SK-N-DZ (cell line): ENCODE data around the genes EDN1, TBC1D7 and GFOD1.

RAMPAGE:
- cytosol, long total RNA, result no peak
- nucleus, long total RNA, result no peak
Measured at GRCh38 chr6:11785613-11786338, 7.2 kb upstream of the ADTRP start.

DNA sequence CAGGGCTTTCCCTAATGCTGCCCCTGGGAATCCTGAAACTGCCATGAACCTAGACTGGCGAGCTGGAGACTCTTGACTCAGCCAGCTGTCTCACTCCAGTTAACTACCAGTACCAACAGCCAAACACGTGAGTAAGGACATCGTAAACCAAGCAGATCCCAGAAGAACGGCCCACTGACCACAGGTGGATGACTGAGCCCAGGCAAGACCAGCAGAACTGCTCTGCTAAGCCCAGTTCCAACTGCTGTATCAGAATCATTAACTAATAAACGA is 72.9 kb upstream of the ADTRP start:
RAMPAGE:
- cytosol, long total RNA, result no peak
- nucleus, long total RNA, result no peak

RAMPAGE:
- cytosol, long total RNA, result no peak
- nucleus, long total RNA, result no peak
Measured at GRCh38 chr6:11920782-11921081, 91.4 kb upstream of the HIVEP1 start.

DNA sequence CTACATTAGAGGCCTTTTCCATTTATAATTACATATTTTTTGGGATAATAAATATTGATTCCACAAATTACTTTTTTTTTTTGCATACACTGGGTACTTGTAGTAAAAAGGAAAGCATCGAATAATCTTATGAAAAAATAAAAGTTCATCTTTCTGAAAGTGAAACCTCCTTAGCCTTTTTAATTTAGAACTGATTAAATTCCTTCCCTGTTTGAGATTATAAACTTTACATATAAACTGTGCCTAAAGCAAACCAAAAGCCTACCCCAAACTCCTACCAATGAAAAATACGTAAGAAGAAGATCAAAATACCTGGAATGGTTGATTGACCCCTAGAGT is 75.0 kb upstream of the HIVEP1 start:
RAMPAGE:
- cytosol, long total RNA, result no peak
- nucleus, long total RNA, result no peak

DNA sequence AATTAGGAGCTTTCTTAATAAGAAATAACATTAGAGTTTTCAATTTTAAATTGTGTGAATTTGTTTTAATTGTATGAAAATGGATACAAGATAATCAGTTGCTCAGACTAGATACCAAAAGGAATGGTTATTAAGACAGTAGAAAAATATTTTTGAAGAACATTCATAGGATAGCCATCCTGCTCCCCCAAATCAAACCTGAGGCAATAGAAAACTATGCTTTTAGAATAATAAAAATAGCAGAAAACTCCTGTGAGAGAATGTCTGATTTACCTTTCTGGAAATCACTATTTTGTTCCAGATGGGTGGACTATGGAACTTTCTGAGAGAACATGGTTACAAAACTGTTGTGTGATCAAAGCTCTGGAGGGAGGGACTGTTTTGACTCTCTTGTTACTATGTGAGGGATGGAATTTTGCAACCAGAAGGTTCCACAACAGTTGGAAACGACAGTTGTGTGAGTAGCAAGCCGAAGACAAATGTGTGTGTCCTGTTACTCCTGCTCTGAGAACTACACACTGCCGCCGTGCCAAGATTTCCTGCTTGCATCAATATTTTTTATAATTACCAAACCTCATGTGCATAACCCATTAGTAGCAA is 11.1 kb upstream of the HIVEP1 start:
RAMPAGE:
- cytosol, long total RNA, result no peak
- nucleus, long total RNA, result no peak

DNA sequence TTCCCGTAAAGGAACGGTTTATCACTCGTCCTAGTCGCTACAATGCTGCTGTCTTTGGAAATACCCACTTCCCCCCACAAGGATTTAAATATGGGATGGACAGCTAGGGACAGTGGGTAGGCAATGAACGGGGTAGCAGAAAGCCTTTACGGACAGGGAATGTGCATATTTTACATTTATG is 1.1 kb downstream of the HIVEP1 start:
RAMPAGE:
- cytosol, long total RNA, result no peak
- nucleus, long total RNA, result no peak

DNA sequence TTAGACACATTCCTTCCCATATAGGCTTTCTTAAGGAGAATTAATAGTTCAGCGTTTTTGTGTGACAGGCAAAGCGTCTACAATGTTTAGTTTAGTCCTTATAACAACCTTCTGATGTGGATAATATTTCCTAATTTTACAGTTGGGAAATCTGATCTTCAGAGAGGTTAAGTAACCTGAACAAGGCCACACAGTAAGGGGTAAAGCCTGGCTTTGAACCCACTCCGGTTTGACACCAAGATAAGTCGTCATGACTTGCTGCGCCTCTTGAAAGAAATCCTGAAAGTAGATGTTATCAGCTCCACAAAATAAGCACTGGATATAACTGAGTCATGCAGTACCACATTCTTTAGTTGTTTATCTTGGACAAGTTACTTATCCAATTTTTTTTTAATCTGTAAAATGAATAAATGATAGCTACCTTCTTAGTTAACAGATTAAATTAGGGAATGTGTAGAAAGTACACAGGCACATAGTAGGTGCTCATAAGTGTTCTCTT is 1.9 kb downstream of the HIVEP1 start:
RAMPAGE:
- cytosol, long total RNA, result no peak
- nucleus, long total RNA, result no peak

DNA sequence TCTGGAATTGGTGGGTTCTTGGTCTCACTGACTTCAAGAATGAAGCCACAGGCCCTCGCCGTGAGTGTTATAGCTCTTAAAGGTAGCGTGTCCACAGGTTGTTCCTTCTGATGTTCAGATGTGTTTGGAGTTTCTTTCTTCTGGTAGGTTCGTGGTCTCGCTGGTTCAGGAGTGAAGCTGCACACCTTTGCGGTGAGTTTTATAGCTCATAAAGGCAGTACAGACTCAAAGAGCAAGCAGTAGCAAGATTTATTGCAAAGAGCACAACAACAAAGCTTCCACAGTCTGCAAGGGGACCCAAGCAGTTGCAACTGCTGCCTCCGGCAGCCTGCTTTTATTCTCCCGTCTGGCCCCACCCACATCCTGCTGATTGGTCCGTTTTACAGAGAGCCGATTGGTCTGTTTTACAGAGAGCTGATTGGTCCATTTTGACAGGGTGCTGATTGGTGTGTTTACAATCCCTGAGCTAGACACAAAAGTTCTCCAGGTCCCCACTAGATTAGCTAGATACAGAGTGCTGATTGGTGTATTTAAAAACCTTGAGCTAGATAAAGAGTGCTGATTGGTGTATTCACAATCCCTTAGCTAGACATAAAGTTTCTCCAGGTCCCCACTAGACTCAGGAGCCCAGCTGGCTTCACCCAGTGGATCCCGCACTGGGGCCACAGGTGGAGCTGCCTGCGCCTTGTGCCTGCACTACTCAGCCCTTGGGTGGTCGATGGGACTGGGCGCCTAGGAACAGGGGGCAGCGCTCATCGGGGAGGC is 5.3 kb downstream of the HIVEP1 start:
RAMPAGE:
- cytosol, long total RNA, result no peak
- nucleus, long total RNA, result no peak

DNA sequence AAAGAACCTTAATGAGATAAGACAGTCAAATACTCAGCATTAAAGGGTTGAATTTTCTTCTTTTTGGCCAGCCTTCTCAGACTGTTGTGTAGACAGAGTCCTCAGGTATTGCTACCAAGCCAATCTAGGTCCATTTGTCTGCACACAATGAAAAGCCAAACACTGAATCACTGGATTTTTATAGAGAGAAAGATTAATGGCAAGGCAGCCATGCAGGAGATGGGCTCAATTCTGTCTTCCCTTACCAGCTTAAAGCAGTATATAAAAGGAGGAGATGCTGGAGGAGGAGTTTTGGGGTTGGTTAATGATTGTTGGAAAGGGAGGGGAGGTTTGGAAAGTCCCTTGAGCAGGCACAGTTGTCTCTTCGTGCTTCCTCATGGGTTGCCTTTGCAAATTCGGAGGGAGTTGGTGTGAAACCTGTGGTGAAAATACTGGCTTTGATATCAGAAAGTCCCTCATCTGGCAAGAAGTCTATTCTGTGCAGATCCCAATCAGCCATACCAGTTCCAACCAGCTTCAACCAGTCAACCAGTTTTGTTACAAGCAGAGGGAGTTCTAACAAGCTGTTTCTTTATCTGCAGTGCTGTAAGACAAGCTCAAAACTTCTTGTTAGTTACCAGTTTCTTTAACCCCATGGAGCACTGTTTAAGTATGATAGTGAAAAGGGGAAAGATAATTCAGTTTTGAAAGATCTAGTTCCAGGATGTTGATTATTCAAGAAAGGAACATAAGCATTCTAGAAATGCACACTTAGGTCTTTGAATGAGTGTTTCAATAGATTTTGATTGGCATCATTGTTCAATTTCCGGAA is 107.0 kb downstream of the HIVEP1 start:
RAMPAGE:
- cytosol, long total RNA, result no peak
- nucleus, long total RNA, result no peak

DNA sequence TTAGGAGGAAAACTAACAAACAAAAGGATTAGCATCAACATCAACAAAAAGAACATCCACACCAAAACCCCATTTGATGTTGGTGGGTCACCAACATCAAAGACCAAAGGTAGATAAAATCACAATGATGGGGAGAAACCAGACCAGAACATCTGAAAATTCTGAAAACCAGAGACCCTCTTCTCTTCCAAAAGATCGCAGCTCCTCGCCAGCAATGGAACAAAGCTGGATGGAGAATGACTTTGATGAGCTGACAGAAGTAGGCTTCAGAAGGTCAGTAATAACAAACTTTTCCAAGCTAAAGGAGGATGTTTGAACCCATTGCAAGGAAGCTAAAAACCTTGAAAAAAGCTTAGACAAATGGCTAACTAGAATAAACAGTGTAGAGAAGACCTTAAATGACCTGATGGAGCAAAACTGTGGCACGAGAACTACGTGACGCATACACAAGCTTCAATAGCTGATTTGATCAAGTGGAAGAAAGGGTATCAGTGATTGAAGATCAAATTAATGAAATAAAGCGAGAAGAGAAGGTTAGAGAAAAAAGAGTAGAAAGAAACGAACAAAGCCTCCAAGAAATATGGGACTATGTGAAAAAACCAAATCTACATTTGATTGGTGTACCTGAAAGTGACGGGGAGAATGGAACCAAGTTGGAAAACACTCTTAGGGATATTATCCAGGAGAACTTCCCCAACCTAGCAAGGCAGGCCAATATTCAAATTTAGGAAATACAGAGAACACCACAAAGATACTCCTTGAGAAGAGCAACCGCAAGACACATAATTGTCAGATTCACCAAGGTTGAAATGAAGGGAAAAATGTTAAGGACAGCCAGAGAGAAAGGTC is 128.4 kb downstream of the HIVEP1 start:
RAMPAGE:
- cytosol, long total RNA, result no peak
- nucleus, long total RNA, result no peak

DNA sequence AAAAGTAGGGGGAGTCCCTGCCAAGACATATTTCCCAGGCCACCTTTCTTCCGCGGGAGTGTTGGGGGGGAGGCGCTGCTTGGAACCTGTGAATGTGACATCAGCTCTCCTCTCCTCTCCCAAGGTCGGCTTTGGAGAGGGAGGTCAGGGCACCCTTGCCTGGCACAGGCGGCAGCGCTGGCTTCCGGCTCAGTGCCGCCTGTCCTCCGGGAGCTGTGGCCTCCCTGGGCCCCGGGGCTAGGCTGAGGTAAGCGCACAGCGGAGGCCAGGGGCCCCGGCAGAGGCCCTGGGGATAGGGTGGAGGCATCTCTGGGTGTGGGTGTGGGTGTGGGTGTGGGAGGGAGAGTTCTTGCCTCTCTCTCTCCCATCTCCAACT is 1.9 kb upstream of the EDN1 start:
RAMPAGE:
- cytosol, long total RNA, result no peak
- nucleus, long total RNA, result no peak

DNA sequence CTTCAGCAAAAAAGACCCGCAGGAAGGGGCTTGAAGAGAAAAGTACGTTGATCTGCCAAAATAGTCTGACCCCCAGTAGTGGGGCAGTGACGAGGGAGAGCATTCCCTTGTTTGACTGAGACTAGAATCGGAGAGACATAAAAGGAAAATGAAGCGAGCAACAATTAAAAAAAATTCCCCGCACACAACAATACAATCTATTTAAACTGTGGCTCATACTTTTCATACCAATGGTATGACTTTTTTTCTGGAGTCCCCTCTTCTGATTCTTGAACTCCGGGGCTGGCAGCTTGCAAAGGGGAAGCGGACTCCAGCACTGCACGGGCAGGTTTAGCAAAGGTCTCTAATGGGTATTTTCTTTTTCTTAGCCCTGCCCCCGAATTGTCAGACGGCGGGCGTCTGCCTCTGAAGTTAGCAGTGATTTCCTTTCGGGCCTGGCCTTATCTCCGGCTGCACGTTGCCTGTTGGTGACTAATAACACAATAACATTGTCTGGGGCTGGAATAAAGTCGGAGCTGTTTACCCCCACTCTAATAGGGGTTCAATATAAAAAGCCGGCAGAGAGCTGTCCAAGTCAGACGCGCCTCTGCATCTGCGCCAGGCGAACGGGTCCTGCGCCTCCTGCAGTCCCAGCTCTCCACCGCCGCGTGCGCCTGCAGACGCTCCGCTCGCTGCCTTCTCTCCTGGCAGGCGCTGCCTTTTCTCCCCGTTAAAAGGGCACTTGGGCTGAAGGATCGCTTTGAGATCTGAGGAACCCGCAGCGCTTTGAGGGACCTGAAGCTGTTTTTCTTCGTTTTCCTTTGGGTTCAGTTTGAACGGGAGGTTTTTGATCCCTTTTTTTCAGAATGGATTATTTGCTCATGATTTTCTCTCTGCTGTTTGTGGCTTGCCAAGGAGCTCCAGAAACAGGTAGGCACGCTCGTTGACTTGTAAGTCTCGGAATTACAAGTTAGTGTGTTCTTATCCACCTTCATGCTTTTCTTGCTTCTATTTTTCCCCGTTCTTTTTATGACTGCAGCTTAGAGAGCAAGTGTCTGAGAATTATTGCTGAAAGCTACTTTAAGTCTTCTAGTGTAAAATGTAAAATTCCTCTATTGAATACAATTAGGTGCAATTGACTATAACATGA is at the start of gene EDN1:
EDN1 (plus strand) TSS at position 577 of the 1,129 bp plus-strand sequence.
RAMPAGE:
- cytosol, long total RNA, result no peak
- nucleus, long total RNA, result no peak

RAMPAGE:
- cytosol, long total RNA, result no peak
- nucleus, long total RNA, result no peak
Measured at GRCh38 chr6:12291277-12291520, 1.0 kb downstream of the EDN1 start.

DNA sequence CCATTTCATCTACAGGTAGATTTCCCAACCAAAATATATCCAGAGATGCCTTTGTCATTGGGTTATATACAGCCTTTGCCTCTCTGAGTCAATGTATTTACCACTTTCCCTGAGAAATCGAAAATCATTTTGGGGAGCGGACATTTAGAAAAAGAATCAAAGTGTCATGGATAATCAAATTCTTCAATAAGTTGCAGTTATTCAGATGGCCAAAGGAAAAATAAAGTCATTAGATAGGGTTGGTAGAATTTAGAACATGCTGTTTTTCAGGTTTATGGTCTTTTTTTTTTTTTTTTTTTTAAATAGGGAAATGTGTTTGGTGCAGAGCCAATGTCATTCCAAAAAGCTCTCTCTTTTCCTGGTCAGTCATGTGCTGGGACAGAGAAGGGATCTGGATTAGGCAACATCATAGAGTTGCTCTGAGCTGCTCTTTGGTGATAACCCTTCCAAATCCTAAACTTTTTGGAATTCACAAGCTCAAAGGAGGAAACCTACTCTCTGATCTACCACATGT is 4.5 kb downstream of the EDN1 start:
RAMPAGE:
- cytosol, long total RNA, result no peak
- nucleus, long total RNA, result no peak

DNA sequence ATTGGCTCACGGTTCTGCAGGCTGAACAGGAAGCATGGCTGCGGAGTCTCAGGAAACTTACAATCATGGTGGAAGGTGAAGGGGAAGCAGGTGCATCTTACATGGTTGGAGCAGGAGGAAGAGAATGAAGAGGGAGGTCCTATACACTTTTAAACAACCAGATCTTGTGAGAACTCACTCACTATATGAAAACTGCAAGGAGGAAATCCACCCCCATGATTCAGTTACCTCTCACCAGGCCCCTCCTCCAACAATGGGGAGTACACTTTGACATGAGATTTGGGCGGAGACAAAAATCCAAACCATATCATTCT is 60.4 kb downstream of the EDN1 start:
RAMPAGE:
- cytosol, long total RNA, result no peak
- nucleus, long total RNA, result no peak

DNA sequence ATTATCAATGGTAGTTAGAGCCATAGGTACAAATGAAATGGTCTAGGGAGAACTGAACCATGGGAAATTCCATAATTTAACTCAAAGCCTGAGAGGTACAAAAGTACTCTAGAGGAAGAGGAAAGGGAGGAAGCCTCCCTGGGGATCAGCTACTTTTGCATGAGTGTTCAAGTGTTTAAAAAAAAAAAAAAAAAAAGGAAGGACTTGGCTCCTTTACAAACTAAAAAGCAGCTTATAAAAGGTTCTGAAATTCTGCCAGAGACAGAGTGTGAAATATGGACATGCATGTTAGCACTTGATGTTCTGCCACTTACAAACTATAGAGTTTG is 290.1 kb downstream of the TBC1D7 start:
RAMPAGE:
- cytosol, long total RNA, result no peak
- nucleus, long total RNA, result no peak

GRCh38 chr6:13328023-13329082 is at the start of gene TBC1D7:
TSS of gene TBC1D7 (minus strand) at chr6:13328537.
RAMPAGE:
- cytosol, long total RNA, result no peak
- nucleus, long total RNA, result no peak

RAMPAGE:
- cytosol, long total RNA, result no peak
- nucleus, long total RNA, result no peak
Measured at GRCh38 chr6:13364149-13364690, 35.9 kb upstream of the TBC1D7 start.

DNA sequence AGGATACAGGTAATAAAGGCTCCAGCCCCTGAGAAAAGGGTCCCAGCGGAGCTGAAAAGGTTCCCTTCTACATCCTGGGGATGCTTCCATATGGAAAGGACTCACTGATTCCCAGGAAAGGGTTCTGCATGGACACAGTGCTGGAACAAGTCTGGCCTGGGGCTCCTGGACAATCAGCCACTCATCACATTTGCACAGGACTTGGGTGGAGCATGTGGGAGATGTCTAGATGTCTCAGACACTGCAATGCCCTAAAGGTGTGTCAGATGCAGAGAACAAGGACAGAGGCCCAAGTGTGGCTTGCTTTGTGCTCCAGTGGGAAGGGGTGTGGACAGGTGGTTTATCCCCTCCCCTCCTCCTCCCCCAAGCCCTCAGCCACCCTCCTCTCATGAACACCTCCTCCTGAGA is 53.1 kb upstream of the TBC1D7 start:
RAMPAGE:
- cytosol, long total RNA, result no peak
- nucleus, long total RNA, result no peak

DNA sequence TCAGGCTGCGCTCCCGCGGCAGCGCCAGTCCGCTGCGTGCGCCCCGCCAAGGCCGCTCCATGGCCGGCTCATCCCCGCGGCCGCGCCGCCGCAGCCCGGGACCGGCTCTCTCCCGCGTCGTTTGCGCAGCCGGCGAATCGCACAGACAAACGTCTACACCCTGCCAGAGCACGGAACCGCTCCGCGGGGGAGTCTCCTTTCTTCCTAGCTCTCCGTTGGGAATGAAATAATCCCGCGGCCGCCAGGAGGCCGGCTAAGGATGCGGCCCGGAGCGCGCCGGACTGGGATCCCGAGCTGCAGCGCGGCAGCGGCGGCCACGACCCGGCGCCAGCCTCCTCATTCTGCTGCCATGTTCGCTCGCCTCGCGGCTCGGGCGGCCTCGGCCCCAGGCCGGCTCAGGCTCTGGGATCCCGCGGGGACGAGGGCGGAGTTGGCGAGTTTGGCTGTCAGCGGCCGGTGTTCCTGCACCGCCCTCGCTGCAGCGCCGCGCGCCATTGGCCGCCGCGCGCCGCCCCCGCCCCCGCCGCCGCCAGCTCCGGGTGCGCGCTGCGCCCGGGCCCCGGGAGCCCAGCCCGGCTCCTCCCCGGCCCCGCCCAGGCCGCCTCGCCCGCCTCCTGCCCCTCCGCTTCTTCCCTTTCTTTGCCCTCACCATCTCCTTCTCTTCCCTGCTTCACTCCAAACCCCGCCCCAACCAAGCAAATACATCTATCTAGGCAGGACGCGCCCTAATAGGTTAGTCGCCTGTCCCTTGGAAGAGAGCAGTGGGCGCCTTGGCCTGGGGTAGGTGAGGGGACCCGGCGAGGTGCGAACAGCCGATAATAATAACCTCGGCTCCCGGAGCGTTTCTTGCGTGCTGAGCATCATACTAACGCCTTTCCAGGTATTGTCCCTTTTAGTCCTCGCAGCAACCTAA is at the start of gene GFOD1:
GFOD1 (minus strand) TSS at position 404 of the 913 bp plus-strand sequence.
RAMPAGE:
- cytosol, long total RNA, result no peak
- nucleus, long total RNA, result no peak